Bile duct (tissue), 1 donor: ENCODE data around the genes GPR139, ANKS4B and UQCRC2.

DNA sequence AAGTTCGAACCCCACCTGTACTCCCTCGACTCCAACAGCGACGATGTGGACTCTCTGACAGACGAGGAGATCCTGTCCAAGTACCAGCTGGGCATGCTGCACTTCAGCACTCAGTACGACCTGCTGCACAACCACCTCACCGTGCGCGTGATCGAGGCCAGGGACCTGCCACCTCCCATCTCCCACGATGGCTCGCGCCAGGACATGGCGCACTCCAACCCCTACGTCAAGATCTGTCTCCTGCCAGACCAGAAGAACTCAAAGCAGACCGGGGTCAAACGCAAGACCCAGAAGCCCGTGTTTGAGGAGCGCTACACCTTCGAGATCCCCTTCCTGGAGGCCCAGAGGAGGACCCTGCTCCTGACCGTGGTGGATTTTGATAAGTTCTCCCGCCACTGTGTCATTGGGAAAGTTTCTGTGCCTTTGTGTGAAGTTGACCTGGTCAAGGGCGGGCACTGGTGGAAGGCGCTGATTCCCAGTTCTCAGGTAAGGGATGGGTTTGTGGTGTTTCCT is 15.7 kb downstream of the SYT17 start:
- PRO-cap: no peak

GRCh38 chr16:19393259-19394169 is 24.2 kb upstream of the TMC5 start:
- PRO-cap: bidirectional peak, plus-strand start at chr16:19393999, minus-strand start at chr16:19393732; unidirectional peak, minus-strand start at chr16:19393877

DNA sequence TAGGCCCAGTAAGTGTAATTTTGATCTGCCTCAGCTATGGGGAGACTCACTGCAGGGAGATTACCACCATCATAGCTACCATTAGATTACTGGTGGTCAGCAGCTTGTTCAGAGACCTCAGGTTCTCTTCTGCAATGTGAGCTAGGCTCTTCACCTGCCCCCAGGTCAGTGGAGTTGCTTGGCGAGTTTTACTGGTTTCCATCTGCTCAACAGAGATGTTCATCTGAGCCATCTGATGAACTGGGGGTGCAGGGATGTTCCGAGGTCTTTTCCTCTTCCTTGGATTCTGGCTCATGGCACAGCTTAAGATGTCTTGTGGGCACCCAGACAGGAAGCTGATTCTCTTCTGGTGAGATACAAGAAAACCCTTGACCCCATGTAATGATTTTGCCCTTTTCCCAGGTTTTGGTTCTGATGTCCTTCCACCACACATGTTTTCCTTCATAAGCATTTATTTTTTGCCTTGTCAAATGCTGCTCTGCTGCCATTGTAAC is 21.7 kb upstream of the TMC5 start:
- PRO-cap: no peak

DNA sequence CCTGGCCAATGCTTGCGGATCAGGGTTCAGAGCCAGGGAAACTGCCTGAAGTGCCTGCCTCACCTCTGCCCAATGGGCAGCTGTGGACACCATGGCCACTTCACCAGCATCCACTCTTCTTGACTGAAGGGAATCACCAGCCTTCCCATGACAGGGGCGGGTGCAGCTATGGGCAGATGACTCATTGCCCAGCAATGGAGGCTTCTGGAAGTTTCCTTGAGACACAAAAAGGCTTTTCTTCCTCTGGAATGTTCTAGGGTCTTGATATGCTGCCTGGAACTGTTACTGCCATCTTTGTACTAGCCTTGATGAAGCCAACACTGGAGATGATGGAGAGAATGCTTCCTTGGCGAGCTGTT is 13.2 kb downstream of the KNOP1 start:
- PRO-cap: no peak

DNA sequence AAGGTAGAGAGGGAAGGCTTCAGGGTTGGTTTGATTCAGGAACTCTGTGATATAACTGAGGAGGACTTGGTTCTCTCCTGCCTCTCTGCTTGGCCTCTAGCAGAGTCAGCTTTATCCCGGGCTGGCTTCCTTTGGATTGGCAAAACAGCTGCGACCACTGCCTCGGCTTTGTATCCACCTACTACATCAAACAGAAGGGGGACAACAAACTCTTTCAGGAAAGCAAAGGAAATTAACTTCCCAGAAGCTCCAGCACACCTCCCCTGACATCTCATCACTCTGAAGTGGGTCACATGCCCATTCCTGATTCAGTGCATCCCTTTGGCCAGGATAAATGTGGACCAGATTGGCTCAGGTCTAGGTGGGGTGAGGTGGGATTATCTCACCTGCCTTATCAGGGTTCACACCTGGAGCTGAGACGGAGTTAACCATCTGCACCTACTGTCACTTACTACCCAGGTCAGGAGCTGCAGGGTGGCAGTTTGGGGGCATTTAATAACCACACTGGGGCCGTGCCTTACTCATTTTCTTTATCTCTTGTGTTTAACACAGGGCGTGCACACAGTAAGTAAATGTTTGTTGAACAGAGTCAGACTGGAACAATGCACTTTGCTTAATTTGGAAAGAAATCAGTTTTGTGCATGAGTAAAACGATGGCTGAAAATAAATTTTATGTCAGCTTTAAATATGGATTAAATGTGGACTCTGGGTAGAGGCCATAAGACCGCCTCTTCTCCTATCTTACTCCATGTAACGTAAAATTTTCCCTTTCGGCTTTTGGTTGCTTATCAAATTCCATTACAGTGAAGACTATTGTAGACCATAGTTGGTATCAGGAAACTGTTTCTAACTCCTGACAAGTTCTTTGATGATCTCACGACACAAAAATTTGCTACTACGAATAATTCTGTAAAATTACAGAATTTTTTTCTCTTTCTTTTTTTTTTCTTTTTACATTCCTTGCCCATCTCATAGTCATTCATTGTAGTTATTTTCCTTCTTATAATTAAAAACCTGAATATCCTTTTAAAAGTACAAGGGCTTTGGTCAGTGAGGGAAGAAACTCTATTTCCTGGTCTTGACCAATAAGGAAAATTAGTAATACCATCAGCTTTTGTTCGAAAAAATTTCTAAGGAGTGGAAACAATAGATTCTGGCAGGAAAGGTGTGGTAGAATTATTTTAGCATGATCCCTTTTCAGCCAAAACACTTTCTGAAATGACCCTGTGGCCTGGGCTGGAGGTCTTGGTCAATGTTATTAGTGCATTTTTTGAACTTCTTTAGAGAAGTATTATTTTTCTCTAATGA is 36.1 kb downstream of the IQCK start:
- PRO-cap: no peak

GRCh38 chr16:19885982-19886325 is 1.3 kb upstream of the GPRC5B start:
- PRO-cap: no peak

DNA sequence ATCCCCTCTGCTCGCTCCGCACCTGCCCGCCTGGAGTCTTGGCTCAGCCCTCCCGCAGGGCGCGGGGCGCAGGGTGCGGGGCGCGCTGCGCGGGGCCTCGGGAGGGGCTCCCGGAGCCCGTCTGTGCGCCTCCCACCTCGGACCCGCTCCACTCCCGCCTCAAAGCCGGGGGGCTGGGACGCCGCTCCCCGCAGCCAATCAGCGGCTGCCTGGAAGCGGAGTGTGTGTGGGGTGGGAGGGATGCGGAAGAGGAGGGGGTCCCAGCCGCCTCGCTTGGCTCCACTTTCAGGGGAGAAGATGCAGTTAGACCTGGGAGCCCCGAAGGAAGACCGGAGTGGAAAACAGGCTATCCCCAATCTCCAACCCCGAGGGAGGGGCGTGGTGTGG is at the start of gene GPR139:
Gene GPR139 (minus strand): TSS at position 125 of the 387 bp plus-strand sequence.
- PRO-cap: no peak

GRCh38 chr16:20326147-20326946 is 966 bp downstream of the GP2 start:
- PRO-cap: no peak

- PRO-cap: no peak
These were observed 22.4 kb downstream of the ACSM1 start for GRCh38 chr16:20674929-20675602.

DNA sequence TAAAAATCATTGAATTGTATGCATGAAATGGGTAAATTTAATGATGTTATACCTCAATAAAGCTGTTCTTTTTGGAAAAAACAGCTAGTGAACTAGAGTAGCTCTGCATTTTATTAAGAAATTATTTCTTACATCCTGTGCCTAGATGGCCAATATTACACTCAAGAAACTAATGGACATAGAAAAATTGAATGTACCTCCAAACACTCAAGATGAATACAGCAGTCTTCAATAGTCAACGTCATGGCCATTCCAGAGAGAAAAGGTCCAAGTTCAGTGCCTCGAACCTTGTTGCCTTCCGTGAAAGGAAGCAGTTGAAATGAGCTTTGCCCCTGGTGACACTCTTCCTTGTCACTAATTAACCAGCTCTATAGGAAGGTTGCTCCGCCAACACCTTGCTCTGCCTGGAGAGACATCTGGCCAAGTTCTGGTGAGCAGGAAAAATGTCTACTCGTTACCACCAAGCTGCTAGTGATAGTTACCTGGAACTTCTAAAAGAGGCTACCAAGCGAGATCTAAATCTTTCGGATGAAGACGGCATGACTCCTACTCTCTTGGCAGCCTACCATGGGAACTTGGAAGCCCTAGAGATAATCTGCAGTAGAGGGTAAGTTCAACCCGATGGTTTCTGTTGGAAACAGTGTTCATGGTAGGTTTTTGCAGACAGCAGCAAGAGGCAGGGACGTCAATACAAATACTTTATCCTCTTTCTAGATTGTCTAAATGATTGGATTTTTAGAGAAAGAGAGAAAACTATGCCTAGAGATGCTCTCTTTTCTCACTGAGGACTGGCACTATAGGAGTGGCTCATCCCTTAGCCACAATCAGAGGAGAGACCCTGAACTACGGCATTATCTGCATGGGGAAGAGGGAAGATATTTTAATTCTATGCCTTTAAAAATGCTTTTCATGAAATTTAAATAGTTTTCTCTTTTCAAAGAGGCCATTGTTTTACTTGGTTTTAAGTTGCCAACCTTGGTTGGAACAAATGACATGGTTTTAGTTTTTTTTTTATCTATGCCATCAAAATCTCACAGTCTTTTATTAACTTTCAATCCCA is at the start of gene ANKS4B:
Gene ANKS4B (plus strand): TSS at position 405 of the 1,060 bp plus-strand sequence.
- PRO-cap: unidirectional peak, plus-strand start at position 423 of the sequence

DNA sequence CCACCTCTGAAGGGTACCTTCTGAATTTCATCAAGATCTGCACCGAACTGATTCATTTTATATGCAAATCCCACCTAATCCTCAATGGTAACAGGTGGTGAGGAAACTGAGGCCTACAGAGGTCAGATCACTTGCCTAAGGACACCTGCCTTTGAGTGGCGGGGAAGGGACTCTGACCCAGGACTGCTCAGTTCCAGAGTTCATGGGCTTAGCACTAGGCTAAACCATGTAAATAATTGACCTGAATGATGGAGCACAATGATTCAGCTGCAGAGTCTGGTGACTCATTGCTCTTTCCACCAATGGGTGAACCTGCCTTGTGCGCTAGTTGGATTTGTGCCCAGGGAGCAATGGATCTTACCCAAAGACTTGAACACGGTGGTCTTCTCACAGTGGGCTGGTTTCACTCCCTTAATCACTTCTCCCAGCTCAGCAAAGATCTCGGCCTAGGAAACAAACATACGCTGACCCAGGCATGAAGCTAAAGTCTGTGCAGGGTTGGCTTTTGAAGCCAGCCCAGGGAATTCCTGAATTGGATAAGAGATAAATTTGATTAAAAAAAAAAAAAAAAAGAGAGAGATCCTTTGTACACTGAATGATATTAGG is 17.1 kb downstream of the CRYM start:
- PRO-cap: no peak

DNA sequence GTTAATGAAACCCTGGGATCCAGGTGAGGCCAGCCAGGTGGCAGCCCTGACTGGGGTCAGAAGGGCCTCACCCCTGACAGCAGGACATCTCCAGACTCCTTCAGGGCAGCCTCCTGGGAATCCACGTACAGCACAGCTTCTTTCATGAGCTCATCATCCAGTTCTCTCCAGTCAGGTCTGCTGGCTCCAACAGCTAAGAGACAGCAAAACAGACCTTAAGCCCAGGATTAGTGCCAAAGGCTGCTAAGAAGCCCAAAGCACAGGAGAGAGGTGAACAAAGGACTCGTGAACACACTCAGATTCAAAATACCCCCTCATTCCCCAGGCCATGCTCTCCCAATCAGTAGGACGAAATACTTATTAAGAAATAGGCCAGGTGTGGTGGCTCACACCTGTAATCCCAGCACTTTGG is 16.1 kb downstream of the CRYM start:
- PRO-cap: no peak

DNA sequence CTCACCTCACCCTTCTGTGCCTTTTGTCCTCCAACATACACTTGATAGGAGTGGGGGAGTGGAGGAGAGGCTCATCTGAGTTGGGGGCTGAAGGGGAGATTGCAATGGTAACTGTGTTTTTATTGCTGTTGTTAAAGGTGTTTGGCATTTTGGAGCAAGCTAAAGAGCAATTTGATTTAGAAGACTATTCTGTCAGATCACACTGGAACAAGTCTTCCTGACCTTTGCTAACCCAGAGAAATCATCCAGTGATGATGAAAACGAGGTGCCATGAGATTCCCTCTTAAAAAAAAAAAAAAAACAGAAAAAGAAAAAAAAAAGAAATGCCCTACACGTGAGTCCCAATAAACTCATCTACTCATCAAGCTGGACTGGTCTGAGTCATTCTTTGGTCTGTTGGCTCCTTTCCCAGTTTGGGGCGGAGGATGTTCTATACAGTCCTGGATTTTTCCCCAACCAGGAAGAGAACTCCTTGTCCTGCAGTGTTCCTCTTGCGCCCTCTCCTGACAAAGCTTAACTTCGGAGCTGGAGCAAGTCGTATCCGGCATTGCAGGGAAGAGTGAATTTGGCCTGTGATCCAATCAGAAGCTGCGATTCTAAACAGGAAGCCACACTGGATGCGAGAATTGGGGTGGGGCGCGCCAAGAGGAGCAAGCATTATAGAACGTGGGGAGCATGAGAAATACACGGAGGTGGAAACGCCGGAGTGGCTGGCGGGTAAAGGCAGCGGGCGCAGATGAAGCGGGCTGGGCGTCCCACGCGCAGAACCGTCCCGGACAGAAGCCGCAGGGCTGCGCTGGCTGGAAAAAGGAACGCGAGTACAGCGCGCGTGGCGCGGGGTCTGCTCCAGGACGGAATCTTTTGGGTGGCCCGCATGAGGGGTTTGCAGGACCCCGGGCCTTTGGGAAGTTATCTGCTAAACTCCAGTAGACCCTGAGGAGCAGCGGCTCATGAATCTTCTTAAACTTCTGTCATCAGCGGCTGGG is 22.4 kb upstream of the CRYM start:
- PRO-cap: bidirectional peak, plus-strand start at position 622 of the sequence, minus-strand start at position 504 of the sequence

DNA sequence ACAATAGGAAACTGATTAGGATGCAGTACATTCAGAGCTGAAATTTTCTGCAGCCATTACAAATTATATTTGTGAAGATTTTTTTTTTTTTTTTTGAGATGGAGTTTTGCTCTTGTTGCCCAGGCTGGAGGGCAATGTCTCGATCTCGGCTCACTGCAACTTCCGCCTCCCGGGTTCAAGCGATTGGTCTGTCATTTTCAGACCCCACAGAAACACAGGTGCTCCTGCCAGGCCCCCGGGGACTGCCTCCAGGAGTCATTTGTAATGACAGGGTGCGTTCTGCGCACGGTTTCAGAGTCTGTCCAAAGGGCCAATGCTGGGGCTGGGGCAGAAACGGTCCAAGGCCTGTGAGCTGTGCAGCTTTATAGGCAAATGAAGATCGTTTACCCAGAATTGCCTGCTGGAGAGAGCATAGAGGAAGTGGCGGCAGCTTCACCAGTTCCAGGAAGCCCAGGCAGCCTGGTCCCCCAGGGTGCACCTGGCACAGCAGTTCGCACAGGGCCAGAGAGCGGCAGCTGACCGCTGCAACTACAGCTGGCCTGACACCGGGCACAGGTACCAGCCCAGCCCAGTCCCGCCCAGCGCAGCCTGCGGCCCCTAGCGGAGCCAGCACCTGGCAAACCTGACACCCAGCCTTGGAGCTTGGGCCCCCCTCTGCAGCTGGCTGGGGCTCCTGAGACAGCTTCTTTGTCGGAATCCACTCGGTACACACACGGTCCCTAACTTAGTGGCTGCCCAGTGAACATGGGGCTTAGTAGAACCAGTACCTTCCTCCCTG is 92.5 kb upstream of the METTL9 start:
- PRO-cap: bidirectional peak, plus-strand start at position 489 of the sequence, minus-strand start at position 445 of the sequence

DNA sequence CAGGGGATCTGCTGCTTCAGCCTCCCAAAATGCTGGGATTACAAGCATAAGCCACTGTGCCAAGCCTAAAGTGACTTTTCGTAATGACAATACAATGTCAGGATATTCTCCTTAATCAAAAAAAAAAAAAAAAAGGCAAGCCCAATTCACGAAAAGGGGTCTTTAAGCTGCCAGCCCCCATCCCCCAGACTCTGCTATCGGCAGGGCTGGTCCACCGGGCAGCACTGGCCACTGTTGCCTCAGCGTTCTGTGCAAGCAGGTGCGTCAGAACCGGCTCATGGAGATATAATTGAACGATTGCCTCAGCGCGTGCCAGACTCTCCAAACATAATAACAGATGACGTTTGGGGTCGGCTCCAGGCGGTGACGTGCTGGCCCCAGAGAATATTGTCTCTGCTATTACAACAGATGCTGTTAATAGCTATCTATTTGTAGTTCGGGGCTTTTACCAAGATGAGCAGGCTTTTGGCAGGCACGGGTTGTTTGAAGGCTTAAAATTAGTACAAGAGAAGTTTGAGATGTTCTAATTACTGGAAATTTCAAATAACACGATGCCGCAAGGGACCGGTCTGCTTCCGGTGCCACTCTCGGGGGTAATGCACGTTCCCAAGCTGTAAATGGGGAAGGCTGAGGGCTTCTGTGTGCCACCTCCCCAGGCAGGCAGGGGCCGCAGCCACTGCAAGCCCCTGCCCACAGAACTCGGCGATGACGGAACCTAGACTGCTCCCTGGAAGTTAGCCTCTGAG is 42.7 kb upstream of the METTL9 start:
- PRO-cap: no peak

GRCh38 chr16:21624703-21625289 is 25.4 kb downstream of the METTL9 start:
- PRO-cap: no peak

- PRO-cap: no peak
These were observed 2.7 kb upstream of the IGSF6 start for GRCh38 chr16:21654990-21655649.

DNA sequence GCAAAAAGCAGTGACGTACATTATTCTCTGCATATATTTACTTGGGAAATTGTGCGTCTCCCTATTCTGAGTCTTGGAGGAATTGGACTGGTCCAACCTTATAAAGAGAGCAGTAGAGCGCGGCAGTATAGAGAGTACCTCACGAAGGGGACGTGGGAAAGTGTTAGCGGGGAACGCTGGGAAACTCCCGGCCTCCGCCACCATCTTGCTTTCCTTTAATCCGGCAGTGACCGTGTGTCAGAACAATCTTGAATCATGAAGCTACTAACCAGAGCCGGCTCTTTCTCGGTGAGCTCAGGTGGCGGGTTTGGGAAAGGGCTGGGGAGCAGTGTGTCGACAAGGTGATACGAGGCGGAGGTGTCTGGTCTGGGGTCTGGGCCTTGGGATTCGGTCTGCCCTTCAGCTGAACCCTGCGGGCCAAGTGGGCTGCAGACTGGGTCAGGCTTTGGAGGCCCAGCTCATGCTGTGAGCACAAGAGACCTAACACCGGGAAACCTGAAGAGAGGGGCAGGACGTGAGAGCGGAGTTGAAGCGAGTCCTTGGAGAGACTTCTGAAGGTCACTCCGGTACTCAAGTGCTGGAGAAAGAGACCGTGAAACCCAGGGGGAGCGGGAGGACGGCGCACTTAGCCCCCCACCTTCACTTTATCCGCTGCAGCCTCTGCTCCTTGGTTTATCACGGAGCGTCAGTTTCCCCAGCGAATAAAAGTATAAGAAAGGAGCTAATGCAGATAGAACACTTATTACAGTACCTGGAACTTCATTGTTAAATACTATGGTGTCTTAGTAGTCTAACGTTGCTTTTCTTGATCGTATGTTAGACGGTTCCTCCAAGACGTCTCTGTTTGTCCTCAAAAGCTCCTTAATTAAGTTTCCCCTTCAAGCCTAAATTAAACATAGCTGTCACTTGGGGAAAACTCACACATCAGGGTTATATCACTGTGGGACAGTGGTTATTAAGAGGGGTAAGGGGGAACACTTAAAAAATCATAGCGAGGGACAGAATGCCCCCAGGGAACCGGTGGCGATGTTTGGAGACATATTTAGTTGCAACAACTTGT is at the start of gene UQCRC2:
Gene UQCRC2 (plus strand): TSS at position 193 of the 1,060 bp plus-strand sequence.
- PRO-cap: bidirectional peak, plus-strand start at position 130 of the sequence, minus-strand start outside the sequence

DNA sequence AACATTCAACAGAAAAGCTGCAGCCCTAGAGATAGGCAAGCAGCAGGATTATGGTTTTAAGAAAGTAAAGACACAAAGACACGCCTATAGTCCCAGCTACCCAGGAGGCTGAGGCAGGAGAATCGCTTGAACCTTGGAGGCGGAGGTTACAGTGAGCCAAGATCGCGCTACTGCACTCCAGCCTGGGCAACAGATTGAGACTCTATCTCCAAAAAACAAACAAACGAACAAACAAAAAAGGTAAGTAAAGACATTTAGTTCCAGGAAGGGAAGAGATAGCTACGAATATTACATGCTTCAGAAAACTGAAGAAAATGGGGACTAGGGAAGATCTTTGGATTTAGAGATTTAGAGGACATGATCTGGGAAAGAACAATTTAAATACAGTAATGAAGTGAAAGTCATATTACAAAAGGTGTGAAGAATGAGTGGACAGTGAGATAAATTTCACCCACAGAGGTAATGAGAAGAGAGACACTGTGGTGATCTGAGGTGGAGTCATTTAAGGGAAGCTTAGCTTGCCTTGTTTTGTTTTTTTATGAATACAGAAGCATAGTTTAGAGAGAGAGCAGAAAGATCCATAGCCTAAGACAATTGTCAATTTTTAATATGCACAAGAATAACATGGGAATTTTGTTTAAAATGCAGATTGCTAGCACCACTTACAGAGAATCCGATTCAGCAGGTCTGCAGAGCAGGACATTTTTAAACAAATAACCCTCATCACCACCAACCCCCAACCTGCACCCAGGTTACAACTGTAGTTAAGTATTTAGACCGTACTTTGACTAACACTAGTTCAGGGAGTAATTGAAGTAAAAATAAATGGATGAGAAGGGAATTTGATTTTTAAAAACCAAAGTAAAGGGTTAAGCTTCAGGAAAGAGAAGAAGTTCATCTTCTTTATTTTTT is 33.1 kb downstream of the MOSMO start:
- PRO-cap: no peak

- PRO-cap: bidirectional peak, plus-strand start at chr16:22191109, minus-strand start at chr16:22190750; bidirectional peak, plus-strand start at chr16:22191388, minus-strand start at chr16:22191324
These were observed 15.1 kb upstream of the EEF2K start for GRCh38 chr16:22190622-22191725.